Tibial artery (tissue), 1 donor: ENCODE measurements around a stretch of chr20.

GRCh38 chr20:35700298-35701055 lies 1.3 kb downstream of the ROMO1 start:
- PRO-cap, result no peak

- PRO-cap, result no peak
Observed at GRCh38 chr20:35705681-35706468, 6.7 kb downstream of the ROMO1 start.

DNA sequence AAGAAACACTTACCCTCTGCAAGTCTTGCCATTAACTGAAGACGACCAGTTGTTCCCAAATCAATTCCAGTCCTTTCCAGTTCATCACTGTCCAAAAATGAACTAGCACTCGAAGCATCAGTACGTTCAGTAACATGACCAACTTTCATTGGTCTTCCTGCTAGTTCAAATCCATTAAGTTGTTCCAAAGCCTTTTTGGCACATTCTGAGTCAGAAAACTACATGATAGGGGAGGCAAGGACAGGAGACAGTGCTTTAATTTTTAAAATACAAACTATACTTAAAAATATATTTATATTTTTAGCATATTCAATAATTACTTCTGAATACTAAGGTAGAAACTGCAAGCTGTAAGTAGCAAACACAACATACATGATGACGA lies 15.0 kb downstream of the ROMO1 start:
- PRO-cap, result no peak

DNA sequence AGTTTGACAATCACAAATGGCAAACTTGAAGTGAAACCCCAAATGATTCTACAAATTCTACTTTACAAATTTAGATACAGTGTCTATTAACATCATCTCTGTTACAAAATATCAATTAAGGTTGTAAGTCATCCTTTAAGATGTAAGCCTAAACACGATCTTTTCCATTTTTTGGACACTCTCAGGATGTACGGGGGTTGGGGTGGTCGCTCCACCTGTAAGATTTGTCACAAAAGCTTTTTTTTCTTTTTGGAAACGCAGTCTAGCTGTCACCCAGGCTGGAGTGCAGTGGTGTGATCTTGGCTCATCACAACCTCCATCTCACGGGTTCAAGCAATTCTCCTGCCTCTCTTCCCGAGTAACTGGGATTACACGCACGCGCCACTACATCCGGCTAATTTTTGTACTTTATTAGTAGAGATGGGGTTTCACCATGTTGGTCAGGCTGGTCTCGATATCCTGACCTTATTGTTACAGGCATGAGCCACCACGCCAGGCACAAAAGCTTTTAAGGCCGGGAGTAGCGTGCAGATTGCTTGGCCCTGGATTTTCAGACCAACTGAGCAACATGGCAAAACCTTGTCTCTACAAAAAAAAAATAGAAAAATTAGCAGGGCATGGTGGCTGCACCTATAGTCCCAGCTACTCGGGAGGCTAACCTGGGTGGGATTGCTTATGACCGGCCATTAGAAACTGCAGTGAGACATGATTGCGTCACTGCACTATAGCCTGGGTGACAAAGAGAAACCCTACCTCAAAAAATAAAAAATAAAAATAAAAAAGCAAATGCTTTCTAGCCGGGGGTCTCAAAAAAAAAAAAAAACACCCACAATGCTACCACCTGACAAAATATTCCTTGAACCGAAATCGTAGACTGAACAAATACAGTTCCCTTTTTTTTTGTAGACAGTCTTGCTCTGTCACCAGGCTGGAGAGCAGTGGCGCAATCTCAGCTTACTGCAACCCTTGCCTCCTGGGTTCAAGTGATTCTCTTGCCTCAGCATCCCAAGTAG lies 15.2 kb downstream of the RBM39 start:
- PRO-cap, result no peak

DNA sequence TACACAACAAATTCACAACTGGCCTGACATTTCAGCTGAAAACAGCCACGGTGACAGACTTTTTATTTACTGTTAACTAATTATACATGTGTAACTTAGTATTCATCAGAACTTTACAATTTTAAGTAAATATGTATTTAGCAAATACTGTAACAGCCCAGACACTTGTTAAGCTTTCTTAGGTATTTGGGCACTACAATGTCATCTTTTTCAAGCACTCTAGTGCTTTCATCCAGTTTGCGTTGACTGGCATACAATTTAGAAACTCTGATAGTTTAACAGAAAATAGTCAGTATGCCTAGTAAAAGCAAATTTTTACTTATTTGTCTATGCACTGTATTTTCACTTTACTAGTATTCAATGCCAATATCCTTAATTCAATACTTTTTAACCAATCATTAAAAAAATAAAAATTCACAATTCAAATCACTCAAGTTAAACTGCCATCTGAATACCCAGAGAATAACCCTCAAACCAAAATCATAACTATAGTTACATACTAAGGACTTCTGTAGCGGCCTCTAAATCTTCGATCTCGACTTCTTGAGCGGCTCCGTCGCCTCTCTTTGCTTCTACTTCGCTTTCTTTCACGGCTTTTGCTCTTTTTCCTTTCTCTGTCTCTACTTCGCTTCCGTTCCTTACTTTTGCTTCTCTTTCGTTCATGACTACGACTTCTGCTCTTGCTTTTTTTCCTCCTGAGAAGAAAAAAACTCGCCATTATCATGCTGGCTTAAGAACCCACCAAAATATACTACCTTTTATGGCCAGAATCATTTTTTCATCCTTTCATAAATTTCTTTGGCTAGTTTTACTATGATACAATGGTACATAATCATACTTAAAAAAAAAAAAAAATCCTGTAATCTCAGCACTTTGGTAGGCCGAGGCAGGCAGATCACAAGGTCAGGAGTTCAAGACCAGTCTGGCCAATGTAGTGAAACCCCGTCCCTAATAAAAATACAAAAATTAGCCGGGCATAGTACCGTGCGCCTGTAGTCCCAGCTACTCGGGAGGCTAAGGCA lies 10.3 kb downstream of the RBM39 start:
- PRO-cap, result no peak

DNA sequence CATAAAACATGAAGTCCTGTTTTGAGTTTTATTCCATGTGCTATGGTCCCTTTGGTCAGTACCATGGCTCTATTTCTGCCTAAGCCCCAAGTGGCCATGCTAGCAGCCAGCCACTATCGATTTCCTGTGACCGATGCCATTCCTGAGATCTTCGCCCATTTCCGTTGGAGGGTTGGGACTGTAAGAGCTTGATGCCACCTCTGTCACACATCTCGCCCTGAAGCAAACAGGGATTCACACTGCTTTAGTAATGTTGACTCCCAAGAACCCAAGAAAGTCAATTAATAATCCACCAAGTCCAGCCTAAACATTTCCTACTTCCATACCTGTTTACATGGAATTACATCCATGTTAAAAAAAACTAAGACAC lies 2.7 kb downstream of the RBM39 start:
- PRO-cap, result no peak

DNA sequence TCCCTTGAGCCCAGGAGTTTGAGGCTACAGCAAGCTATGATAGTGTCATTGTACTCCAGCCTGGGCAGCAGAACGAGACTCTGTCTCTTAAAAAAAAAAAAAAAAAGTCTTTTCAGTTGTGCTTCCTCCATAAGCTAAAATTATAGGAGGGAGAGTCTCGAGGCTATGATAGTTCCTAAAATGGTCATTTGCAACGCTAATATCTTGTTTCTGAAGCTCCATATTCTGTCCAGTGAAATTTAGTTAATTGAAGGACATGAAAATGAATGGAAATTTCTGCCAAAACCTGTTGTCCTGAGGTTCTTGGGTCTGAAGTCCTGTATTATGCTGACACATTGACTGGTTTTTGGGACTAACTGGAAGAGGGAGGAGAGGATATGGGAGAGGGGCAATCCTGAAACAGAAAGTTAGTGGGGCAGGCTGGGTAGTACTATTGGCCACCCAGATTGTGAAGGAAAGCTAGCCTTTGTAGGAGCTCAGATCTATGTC lies 77.0 kb downstream of the PHF20 start:
- PRO-cap, result no peak

- PRO-cap, result no peak
Observed at GRCh38 chr20:35862798-35863750, 91.2 kb downstream of the SCAND1 start.

DNA sequence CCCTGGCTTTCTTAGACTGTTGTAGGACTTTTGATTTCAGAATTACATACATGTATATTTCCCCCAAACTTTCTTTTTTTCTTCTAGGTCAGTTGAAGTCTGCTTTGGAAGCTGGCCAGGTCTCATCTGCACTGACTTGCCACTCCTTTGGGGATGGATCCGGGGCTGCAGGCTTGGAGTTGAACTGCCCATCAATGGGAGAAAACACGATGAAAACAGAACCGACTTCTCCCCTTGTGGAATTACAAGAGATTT lies 82.8 kb downstream of the SCAND1 start:
- PRO-cap, result no peak

DNA sequence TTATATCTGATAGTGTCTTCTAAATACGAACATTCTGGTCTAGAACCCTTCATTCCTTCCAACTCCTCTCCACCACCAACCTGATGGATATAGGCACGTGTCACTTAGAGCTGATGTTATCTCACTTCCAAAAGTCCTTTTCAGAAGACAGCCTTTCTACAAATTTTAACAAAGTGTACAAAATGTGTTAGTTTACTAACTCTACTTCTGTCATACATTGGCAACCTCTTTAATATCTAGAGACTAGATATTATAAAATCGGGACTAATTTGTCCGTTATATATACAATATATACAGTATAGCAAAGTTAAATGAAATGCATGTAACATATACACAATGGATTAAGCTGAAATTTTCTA lies 79.6 kb downstream of the CNBD2 start:
- PRO-cap, result no peak

GRCh38 chr20:36112641-36112852 lies 42.0 kb upstream of the EPB41L1 start:
- PRO-cap, result no peak

DNA sequence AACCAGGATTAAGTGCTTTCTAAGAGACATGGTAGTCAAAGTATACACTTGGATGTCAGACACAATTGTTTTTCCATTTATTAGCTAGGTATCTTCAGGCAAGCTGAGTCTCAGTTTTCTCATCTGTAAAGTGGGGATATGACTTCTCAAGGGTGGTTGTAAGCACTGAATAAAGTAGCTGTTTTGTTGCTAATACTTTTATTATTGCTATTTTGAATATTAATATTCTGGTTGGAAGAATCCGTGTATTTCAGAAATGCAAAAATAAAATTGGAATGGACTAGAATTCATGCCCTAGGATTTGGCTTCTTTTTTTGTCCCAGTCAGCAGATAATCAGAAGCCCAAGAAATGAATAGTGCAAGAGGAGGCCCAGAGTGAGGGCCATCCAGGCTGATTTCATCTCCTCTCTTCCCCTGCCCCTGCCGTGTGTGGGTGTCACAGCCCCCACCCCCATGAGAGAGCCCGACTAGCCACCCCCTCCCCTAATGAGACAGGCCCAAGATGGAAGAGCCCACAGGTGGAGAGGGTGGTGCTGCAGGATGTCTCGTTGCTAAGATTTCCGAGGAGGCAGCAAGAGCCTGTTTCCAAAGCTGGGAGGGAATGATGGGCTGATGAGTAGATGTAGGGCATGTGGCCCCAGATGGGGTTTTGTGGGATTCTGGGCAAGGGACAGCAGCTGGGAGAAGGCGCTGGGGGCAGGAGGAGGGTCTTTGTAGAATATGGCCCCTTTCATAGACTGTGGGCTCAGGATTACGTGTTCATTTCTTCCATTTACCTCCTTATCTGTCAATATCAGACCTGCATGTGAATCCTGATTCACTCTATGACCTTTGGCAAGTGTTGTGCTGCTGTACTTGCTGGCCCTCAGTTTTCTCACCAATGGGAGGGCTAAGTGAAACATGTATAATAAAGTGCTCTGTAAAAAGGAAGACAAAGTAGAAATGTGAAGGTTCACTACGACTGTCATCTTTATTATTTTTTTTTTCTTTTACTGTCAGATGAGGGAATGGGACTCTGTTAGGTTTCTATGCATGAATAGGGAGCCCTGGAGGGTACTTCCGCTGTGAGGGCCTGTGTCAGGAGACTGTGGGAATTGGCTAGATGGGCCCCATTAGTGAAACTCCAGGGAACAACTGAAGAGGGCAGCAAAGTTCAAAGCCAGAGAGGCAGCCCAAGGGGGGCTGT lies 13.8 kb upstream of the EPB41L1 start:
- PRO-cap, result no peak

GRCh38 chr20:36155010-36155513 lies 522 bp downstream of the EPB41L1 start:
- PRO-cap, result unidirectional peak, minus-strand start at chr20:36155233

GRCh38 chr20:36173241-36174064 lies 18.9 kb downstream of the EPB41L1 start:
- PRO-cap, result no peak

GRCh38 chr20:36229956-36231111 lies 5.9 kb upstream of the AAR2 start:
- PRO-cap, result no peak

DNA sequence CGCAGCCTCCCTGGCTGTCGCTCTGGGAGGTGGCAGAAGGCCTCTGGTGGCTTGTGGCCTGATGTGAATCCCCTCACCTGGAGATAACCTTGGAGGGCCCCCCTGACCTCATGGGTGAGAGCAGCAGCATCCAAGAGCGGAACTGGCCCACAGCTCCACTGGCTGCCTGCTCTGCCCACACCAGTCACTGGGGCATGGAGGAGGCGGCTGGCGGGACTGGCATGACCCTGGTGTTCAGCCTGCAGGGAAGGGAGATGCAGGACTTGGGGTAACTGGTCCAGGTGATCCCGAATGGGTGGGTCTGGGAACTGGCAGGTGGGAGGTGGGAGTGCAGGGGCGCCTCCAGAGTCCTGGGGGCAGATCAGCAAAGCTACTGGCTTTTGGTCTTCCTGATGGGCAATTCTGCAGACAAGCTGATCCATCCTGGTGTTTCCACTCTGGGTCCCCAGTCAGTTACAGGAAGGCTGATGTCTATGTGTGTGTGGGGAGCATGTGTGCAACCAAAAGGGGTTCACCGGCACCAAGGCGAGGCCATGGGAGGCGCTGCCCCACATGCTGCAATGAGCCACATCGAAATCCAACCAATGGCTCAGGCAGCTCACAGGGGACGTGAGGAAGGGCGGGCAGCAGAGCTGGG lies 10.7 kb upstream of the DSN1 start:
- PRO-cap, result no peak

- PRO-cap, result no peak
Observed at GRCh38 chr20:37295465-37296100, 6.1 kb downstream of the MANBAL start.

GRCh38 chr20:37315980-37316129 lies 26.4 kb downstream of the MANBAL start:
- PRO-cap, result no peak

- PRO-cap, result no peak
Observed at GRCh38 chr20:37316130-37316977, 26.9 kb downstream of the MANBAL start.

- PRO-cap, result no peak
Observed at GRCh38 chr20:37358603-37359247, 12.8 kb downstream of the SRC start.